A549 (cell line): Measurements from ENCODE around the genes CZIB, YIPF1 and IFT25.

DNA sequence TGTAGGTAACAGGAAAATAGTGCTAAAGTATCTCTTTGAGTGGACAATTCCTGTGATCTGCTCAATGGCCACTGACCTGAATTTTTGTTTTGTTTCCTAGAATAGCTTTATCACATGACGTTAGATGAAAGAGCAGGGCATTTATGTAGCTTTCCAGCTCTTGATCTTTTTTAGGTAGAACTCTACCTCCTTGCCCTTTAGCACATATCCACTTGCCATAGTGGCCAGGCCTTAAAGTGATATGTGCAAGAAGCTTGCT is 13.8 kb downstream of the ZYG11B start:
- PRO-cap = no peak
CAGE:
- cytosol, long polyA plus RNA = no peak
- long polyA plus RNA = no peak
- nucleus, long polyA plus RNA = no peak

GRCh38 chr1:53094573-53095243 is 32.7 kb downstream of the PODN start:
- PRO-cap = no peak
CAGE:
- cytosol, long polyA plus RNA = no peak
- long polyA plus RNA = no peak
- nucleus, long polyA plus RNA = no peak

DNA sequence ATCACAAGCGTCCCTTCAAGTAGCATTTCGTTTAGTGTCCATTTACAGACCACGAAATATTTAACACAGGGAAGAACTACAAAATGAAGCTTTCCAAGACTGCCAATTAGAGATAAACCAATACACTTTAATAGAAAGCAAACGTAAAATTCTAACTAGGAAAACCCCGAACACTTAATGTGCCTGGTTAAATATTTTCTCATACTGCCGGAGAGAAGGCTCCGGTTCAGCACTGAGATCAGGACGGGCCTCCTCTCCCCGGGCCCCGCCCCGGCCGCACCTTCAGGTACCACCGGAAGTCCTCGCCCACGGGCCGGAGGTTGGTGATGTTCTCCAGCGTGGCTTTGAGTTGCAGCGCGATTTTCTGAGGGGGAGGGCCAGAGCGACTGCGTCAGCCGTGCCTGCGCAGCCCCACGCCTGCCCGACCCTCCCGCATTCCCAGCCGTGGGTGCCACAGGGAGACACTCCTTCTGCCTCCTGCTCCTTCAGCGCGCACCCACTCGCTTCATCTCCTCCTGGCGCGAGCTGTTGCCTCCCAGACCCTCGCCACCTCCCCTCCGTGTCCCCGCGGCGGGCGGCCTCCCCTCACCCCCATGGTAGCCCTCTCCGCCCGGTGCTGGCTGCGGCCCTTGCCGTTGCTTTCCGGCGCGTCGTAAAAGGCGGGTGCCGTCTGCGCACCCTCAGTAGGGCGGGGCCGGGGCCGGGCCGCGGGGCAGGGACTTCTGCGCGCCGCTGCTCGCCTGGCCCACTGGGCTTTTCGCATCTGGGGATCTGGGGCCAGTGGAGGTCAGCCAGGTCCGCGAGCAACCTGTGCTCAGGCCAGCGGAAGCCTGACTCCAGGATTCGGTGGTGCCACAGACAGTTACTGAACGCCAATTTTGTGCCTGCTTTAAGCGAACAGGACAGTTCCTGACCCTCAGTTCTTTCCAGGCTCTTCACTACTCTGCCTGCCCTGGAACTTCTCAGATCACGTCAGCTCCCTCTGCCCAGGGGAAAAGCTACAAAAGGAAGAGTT is at the start of gene CZIB:
Gene CZIB, minus strand, starts transcription at position 654 of the 1,015 bp plus-strand sequence.
- PRO-cap = bidirectional peak, plus-strand start at position 435 of the sequence, minus-strand start at position 278 of the sequence; bidirectional peak, plus-strand start at position 780 of the sequence, minus-strand start at position 631 of the sequence
CAGE:
- cytosol, long polyA plus RNA = start-site peak on the minus strand centred at position 629 of the sequence, 54 bp wide, 527 and 783 reads in 2 replicates
- long polyA plus RNA = start-site peak on the minus strand centred at position 629 of the sequence, 42 bp wide, 538 and 563 reads in 2 replicates
- nucleus, long polyA plus RNA = start-site peak on the minus strand centred at position 633 of the sequence, 23 bp wide, 275 and 117 reads in 2 replicates

DNA sequence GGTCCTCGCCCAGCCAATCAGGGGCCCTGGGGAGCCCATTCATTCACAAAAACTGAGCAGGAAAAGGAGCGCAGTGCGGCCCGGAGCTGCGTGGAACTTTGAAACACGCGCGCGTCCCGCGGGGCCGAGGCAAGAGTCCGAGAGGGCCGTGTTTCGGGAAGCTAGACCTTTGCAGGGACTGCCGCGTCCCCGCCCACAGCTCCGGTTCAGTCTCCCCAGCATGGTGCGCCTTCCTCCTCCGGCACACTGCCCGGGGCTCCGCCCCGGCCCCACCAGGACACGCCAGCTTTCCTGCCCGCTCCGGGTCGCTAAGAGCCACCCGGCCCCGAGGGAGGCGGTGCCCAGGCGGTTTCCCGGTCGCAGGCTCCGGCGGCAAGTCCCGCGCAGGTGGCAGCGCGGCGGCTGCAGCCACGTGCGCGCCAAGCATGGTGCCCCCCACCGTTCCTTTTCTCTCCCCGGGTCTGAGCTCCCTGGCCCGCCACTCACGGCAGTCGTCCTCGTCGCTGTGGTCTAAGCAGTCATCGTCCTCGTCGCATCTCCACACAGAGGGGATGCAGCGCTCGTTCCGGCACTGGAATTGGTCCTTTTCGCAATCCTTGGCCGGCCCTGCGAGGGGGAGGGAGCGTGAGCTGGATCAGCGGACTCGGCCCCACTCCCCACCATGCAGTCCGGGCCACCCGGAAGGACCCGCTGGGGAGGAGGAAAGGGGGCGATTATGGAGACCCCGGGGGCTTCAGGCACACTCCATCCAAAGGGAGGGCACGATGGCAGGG is 1.3 kb downstream of the LRP8 start:
- PRO-cap = no peak
CAGE:
- cytosol, long polyA plus RNA = no peak
- long polyA plus RNA = no peak
- nucleus, long polyA plus RNA = no peak

- PRO-cap = no peak
CAGE:
- cytosol, long polyA plus RNA = no peak
- long polyA plus RNA = no peak
- nucleus, long polyA plus RNA = no peak
Measured at GRCh38 chr1:53459452-53460249, 452 bp downstream of the DMRTB1 start.

- PRO-cap = no peak
CAGE:
- cytosol, long polyA plus RNA = no peak
- long polyA plus RNA = no peak
- nucleus, long polyA plus RNA = no peak
Measured at GRCh38 chr1:53509280-53509744, 50.1 kb downstream of the DMRTB1 start.

DNA sequence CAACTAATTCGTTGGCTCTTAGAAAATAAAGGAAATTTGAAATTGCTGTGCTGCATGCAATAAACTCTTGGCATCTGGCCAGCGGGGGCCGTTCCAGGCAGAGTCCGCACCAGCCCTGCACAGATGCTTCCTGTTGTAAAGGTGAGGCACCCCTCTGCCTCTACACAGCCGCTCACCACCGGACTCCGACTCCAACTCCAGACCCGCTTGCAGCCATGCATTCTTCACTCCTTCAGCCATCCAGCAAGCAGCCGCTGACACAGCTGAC is 57.0 kb downstream of the GLIS1 start:
- PRO-cap = no peak
CAGE:
- cytosol, long polyA plus RNA = no peak
- long polyA plus RNA = no peak
- nucleus, long polyA plus RNA = no peak

- PRO-cap = no peak
CAGE:
- cytosol, long polyA plus RNA = start-site peak on the minus strand at chr1:53889775-53889800, 196 and 222 reads in 2 replicates
- long polyA plus RNA = start-site peak on the minus strand at chr1:53889783-53889813, 81 and 56 reads in 2 replicates
- nucleus, long polyA plus RNA = no peak
Measured at GRCh38 chr1:53889407-53890494, at the start of gene YIPF1. YIPF1 (minus strand) TSS chr1:53889797.

DNA sequence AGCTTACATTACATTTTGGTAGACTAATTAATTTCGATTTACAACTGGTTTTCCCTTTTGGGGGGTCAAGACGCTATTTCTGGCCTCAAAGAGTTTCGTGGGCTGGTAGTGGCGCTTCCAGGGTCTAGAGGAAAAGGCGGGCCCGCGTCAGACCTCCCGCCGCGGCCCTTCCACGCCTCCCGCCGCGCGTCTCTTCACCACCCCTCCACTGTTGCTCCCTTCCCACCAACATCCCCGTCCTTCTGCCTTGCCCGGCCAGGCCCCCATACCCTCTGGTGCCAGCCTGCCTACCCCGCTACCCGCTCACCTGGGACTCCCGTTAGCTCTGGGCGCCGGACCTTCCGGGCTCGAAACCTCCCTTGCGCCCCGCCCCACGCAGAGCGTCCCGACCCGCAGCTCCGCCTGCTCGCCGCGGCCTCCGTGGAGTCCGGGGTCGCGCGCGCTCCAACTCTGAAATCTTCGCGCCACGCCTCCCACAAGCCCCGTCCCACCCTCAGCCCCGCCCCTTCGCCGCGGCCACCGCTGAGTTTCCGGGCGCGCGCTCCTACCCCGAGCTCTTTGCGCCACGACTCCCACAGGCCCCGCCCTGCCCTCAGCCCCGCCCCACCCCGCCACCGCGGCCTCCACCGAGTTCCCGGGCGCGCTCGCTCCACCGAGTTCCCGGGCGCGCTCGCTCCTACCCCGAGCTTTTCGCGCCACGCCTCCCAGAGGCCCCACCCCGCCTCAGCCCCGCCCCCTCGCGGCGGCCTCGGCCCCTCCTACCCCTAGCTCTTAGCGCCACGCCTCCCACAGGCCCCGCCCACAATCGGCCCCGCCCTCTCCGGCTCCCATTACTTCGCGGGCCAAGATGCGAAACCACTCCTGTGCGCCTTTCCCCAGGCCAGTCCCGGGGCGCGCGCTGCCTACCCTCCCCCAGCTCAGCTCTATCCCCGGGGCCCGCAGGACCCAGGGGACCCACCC is at the start of gene IFT25:
Gene IFT25, minus strand, starts transcription at position 452 of the 960 bp plus-strand sequence.
- PRO-cap = unidirectional peak, minus-strand start at position 327 of the sequence
CAGE:
- cytosol, long polyA plus RNA = start-site peak on the minus strand centred at position 403 of the sequence, 164 bp wide, 317 and 71 reads in 2 replicates
- long polyA plus RNA = start-site peak on the minus strand centred at position 344 of the sequence, 46 bp wide, 103 and 68 reads in 2 replicates
- nucleus, long polyA plus RNA = no peak

DNA sequence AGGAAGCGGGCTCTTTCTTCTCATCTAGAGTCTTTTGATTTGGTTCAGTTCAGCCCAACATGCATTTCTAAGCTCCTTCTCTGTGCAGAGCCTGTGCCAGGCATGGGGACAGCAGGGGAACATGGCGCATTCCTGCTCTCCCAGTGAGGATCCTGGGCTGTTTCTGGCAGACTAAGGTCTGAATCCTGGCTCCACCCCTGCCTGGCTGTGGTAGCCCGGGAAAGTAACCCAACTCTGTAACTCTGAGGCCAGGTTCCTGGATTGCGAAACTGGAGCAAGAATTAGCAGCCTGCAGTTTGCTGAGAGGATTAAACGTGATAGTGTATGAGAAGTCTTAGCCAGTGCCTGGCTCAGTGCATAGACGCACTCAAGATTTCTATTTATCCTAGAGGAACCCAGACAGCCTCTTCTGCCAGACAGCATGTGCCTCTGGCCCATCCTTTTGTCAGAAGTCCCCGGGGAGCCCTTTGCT is 1.0 kb upstream of the CDCP2 start:
- PRO-cap = no peak
CAGE:
- cytosol, long polyA plus RNA = no peak
- long polyA plus RNA = no peak
- nucleus, long polyA plus RNA = no peak

GRCh38 chr1:54204831-54205458 is 5.0 kb downstream of the MRPL37 start:
- PRO-cap = no peak
CAGE:
- cytosol, long polyA plus RNA = no peak
- long polyA plus RNA = no peak
- nucleus, long polyA plus RNA = no peak

- PRO-cap = no peak
CAGE:
- cytosol, long polyA plus RNA = no peak
- long polyA plus RNA = no peak
- nucleus, long polyA plus RNA = no peak
Measured at GRCh38 chr1:54216016-54216542, 16.1 kb downstream of the MRPL37 start.

DNA sequence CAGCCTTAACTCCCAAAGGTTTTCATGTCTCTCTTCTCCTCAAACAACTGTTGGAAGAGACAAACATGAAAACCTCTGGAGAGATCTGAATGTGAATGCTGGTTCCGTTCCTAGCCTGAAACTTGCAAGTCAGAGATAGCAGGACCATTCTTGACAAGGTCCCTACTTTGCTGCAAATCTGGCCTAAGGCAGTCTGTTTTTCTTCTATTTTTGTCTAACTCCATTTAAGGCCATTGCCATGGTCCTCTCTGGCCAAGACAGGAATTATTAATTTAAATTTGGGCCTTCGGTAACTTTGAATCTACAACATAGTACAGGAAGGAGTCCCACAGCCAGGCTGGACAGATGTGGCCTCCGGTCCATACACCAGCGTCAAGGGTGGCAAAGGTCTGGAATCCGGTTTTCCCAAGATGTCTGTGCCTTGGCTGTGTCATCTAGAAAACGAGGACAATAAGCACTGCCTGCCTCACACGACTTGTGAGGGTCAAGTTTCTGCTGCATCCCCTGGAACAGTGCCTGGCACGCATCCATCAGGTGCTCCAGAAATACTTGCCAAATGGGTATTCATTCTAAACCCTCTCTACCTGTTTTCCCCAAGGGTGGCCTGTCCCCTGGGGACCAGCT is 96.3 kb downstream of the MRPL37 start:
- PRO-cap = no peak
CAGE:
- cytosol, long polyA plus RNA = no peak
- long polyA plus RNA = no peak
- nucleus, long polyA plus RNA = no peak

DNA sequence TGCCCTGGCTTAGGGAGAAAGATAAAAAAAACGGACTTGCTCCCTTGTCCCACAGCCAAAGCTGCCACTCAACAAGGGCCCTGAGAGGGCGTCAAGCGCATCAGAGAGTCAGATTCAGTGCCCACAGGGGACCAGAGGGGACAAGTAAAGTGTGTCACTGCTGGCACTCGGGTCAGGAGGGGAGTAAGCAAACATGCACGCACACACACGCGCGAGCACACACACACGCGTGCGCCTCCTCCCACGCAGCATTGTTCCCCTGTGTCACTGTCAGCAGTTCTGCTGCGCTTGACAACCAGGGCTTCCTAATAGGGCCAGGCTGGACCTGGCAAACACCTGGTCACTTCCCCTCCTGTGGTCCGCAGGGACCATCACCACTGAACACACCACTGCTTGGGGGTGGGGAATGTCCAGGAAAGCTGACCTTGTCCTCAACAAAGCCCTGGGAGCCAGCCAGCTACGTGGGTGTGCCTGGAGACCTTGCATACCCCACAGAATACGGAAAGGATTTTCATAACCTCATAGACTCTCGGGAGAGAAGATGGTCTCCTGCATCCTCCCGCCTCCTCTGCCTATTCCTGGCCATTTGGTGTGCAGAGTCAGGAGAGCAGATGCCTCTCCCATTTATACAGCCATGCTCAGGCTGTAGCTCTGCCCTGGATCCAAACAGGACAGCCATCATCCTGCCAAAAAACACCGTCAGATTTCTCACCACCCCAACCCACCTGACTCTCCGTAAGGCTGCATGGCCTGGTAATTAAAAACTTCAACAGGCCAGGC is 132.9 kb downstream of the MRPL37 start:
- PRO-cap = no peak
CAGE:
- cytosol, long polyA plus RNA = no peak
- long polyA plus RNA = no peak
- nucleus, long polyA plus RNA = no peak

DNA sequence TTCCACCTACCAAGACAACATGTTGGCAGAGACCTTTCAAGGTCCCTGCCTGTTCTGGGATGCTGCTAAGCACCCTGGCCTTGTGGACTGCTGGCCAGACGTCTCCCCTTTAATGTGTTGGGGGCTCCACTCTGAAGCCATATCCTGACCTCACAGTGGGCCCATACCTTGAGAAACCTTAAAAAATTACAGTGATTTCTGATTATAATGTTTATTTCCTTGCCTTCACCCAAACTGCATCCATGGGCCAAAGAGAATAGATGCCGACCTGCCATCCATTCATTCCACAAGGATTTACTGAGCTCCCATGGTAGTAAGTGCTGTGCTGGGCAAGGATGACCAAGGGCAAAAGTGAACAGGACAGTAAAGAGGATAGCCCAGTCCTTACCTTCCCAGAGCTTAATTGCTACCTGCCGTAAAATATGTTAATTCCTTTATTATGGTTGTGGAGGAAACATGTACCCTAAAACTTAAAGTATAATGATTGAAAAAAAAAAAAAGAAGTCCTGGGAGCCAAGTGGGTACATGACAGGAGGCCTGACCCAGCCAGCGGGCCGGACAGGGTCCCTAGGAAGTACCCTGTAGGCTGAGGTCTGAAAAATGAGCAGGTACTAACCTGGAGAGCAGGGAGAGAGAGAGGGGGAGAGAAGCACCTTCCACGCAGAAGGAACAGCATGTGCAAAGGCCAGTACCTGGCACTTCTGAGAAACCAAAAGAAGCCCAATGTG is 141.4 kb downstream of the MRPL37 start:
- PRO-cap = no peak
CAGE:
- cytosol, long polyA plus RNA = no peak
- long polyA plus RNA = no peak
- nucleus, long polyA plus RNA = no peak

GRCh38 chr1:54351164-54352122 is 151.5 kb downstream of the MRPL37 start:
- PRO-cap = no peak
CAGE:
- cytosol, long polyA plus RNA = no peak
- long polyA plus RNA = no peak
- nucleus, long polyA plus RNA = no peak

- PRO-cap = no peak
CAGE:
- cytosol, long polyA plus RNA = no peak
- long polyA plus RNA = no peak
- nucleus, long polyA plus RNA = no peak
Measured at GRCh38 chr1:54356127-54357382, 156.6 kb downstream of the MRPL37 start.

GRCh38 chr1:54372955-54373651 is 173.1 kb downstream of the MRPL37 start:
- PRO-cap = no peak
CAGE:
- cytosol, long polyA plus RNA = no peak
- long polyA plus RNA = no peak
- nucleus, long polyA plus RNA = no peak

DNA sequence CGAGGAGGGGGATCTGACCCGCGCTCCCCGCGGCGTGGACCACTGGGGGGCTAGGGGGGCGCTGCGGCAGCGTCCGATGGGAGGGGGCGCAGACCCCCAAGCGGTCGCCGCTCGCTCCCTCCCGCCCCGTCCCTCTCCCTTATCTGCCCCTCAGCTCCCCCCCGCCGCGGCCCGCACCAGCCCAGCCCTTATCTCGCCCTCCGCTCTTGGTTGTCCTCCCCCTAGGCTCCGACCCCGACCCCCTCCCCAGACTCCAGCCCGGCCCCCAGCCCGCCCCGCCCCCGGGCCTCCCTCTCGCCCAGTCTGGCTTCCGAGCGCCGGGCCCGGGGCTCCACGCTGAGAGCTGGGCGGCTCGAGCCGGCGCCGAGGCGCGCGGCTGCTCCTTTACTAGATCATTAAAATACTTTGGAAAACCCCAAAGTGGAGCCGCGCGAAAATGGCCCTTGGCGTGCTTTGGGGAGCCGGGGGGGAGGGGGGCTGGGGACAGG is 141.3 kb upstream of the ACOT11 start:
- PRO-cap = unidirectional peak, plus-strand start at position 339 of the sequence
CAGE:
- cytosol, long polyA plus RNA = no peak
- long polyA plus RNA = no peak
- nucleus, long polyA plus RNA = no peak

GRCh38 chr1:54464268-54465016 is 83.6 kb upstream of the ACOT11 start:
- PRO-cap = no peak
CAGE:
- cytosol, long polyA plus RNA = no peak
- long polyA plus RNA = no peak
- nucleus, long polyA plus RNA = no peak